Osteoblast (primary cell): ENCODE data around the genes RLIM, FGF16 and PABPC5.

DNA sequence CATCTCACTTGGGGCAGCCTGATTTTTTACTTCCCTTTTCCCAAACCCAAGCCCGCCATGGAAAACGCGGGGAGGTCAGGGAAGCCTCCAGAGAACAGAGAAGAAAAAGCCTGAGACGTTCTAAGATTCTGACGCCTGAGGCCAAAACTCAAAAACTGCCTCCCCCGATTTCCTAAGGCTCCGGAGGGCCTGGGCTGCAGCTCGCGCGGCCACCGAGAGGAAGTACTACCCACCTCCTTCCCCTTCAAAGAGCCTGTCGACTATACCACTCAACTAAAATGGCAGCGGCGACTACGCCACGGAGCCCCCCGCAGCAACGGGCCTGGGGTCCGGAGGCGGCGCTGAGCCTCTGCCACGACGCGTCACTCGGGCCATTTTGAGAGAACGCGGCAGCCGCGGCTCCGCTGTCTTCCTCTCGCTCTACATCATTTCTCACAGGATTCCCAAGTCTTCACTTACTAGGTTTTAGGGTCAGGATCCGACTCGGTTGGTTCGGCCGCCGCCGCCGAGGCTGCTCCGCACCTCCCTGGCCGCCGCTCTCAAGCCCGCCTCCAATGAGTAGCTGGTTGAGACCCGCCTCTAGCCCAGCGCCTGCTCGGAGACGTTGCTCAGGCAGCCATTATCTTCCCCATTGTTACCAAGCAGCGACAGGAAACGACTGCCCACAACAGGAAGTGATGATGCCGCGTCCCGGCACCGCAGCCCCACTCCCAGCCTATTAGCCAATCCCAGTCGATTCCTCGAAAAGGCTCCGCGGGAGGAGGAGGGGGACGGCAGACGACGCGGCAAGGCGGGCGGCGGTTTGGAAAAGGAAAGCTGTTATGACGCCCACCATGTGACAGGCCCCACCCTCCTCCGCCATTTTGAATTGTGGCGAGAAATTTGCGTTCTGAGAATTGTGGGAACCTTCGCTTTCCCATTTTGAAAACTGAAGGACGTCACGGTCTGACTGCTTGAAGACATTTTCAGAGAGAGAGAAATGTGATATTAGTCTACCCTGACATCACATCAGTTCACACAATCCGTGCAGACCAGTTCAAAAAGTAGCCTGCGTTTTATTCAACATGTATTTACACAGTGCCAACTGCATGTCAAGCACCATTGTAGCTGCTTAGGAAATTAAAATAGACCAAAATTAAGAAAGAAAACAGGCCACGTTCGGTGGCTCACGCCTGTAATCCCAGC is at the start of gene RLIM:
TSS of gene RLIM (minus strand) at position 662 of the 1,185 bp plus-strand sequence.
- CAGE, long polyA plus RNA = no peak
- RRBS = no CpG with 5 or more reads among the region's 75 CpGs

DNA sequence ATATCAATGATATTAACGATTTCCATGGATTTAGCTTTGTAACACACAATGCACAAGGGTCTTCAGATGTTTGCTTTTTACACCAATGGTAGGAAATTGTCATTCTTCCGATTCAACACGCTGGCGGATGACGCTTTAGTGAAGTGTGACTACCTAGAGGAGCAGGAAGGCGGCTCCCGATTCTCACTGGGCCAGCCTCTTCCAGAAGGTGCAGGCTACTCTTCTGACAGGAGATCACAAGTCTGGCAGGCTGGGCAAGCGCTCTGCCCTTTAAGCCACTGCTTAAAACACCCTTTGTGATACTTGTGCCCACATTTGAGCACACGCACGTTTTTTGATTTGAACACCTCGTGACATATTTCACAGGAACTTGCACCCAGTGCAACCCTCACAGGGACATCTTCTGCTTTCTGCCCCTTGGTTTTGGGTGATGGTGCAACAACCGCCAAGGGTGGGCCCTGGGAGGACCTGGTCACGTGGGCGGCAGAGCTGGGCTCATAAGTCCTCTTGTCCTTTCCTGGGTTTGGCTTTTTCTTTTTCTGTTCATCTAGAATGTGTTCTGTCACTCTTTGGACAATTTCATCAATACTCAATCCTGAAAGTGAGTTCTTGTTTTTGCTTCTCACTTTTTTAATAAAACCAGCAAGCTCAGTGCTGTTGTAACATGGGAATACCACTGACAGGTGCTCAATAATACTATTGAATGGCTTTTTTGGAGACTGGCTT is 44.2 kb downstream of the MAGEE2 start:
- CAGE, long polyA plus RNA = no peak
- RRBS = no CpG with 5 or more reads among the region's 14 CpGs

GRCh38 chrX:77446850-77447845 is at the start of gene FGF16:
Gene FGF16 (plus strand): TSS chrX:77447389.
- CAGE, long polyA plus RNA = no peak
- RRBS = no CpG with 5 or more reads among the region's 64 CpGs

DNA sequence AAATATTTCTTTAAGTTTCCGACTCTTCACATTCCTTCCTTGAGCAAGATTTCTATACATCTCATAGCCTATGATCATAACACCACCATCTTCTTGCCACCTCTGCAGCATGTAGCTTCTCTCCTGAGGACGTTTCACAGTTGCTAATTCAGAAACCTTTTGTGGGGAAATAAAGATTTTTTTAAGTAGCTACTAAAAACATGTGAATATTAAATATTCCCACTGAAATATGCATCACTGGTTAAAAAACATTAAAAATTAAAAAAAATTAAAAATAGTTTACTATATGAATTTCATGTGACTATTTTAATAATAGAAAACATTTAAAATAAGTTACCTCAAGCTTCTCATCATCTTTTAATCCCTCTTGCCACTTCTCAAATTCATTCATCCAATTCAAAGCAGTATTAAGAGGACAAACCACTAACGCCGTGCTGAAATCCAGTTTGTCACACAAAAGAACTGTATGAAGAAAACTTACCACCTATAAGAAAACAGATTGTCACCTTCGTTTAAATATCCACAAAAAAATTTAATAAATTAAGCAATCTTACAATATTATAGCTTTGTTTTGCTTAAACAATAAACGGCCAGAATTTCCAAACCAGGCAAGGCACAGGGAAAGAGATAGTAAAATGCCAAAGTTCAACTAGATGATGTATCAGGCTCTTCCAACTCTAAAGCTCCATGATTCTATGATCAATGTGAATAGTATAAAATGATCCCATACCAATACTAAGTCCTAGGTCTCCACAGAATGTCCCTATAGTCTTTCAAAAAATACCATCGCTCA is 152.6 kb downstream of the ATRX start:
- CAGE, long polyA plus RNA = no peak
- RRBS = no CpG with 5 or more reads among the region's 7 CpGs

DNA sequence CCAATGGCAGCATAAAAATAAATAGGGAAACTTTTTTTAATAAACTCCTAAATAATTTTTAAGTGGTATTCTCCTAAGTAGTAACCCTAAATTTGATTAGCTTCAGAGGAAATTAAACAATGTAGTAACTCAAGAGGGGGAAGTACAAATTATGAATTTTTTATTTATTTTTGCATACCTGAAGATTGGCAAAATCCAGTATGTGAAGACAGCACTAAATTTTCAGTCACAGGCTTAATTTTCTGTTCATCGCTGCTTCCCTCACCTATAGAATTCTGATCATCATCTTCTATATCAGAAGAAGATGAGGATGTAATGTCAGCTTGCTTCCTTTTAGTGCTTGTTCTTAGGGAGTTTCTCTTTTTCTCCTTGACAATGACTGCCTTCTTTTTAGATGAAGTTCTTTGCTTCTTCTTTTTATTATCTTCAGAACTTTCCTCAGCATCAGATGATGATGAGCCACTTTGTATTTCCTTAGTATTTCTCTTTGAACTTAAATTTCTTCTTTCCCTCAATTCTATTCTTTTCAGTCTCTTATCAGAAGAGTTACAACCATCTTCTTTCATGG is 104.6 kb downstream of the ATRX start:
- CAGE, long polyA plus RNA = no peak
- RRBS = no CpG with 5 or more reads among the region's 1 CpG

DNA sequence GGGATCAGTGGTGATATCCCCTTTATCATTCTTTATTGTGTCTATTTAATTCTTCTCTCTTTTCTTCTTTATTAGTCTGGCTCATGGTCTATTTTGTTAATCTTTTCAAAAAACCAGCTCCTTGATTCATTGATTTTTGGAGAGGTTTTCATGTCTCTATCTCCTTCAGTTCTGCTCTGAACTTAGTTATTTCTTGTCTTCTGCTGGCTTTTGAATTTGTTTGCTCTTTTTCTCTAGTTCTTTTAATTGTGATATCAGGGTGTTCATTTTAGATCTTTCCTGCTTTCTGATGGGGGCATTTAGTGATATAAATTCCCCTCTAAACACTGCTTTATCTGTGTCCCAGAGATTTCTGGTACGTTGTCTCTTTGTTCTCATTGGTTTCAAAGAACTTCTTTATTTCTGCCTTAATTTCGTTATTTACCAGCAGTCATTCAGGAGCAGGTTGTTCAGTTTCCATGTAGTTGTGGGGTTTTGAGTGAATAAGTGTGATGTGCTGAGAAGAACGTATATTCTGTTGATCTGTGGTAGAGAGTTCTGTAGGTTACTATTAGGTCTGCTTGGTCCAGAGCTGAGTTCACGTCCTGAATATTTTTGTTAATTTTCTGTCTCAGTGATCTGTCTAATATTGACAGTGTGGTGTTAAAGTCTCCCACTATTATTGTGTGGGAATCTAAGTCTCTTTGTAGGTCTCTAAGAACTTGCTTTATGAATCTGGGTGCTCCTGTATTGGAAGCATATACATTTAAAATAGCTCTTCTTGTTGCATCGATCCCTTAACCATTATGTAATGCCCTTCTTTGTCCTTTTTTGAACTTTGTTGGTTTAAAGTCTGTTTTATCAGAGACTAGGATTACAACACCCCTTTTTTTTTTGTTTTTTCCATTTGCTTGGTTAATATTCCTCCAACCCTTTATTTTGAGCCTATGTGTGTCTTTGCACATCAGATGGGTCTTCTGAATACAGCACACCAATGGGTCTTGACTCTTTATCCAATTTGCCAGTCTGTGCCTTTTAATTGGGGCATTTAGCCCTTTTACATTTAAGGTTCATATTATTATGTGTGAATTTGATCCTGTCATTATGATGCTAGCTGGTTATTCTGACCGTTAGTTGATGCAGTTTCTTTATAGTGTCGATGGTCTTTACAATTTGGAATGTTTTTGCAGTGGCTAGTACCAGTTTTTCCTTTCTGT is 32.3 kb downstream of the ATRX start:
- CAGE, long polyA plus RNA = no peak
- RRBS = no CpG with 5 or more reads among the region's 7 CpGs

- CAGE, long polyA plus RNA = no peak
- RRBS = no CpG with 5 or more reads among the region's 5 CpGs
Measured at GRCh38 chrX:78124554-78125395, 14.7 kb downstream of the TAF9B start.

- CAGE, long polyA plus RNA = no peak
- RRBS = no CpG with 5 or more reads among the region's 5 CpGs
Measured at GRCh38 chrX:78132957-78134074, 6.1 kb downstream of the TAF9B start.

DNA sequence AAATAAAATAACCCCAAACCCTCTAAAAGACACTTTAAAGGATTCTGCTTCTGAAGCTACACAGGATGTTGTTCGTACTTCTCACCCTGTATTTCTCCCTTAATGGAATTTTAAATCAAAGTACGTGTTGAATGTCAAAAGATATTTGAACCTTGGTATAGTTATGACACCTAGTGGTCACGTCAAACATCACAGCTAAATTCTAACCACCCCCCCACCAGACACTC is 62.7 kb upstream of the GPR174 start:
- CAGE, long polyA plus RNA = no peak
- RRBS = no CpG with 5 or more reads among the region's 3 CpGs

- CAGE, long polyA plus RNA = no peak
- RRBS = no CpG with 5 or more reads among the region's 33 CpGs
Measured at GRCh38 chrX:80808506-80809262, 993 bp downstream of the BRWD3 start.

DNA sequence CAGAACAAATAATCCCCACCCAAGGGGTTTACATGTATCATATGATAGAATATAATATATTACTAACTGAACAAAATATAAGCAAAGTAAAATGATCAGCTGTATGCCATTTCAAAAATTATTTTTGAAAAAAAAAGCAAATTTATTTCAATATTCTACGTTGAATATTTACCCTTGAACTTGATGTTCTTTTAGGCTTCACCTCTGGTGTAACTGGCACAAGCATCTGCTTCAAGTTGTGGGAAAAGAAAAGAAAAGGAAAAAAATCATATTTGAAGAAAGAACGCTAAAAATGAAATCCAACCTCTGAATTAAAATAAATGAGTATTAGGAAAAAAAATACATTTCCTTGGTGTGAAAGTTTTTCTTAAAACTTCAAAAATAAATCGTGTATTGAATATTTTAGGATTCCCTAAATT is 83.4 kb downstream of the HMGN5 start:
- CAGE, long polyA plus RNA = no peak
- RRBS = no CpG with 5 or more reads among the region's 3 CpGs

- CAGE, long polyA plus RNA = no peak
- RRBS = no CpG with 5 or more reads among the region's 2 CpGs
Measured at GRCh38 chrX:82757693-82758125, 750.4 kb upstream of the POU3F4 start.

- CAGE, long polyA plus RNA = no peak
- RRBS = 71% methylated on average over 5 of the region's 24 CpGs
Measured at GRCh38 chrX:84933885-84934288, 69.8 kb upstream of the APOOL start.

DNA sequence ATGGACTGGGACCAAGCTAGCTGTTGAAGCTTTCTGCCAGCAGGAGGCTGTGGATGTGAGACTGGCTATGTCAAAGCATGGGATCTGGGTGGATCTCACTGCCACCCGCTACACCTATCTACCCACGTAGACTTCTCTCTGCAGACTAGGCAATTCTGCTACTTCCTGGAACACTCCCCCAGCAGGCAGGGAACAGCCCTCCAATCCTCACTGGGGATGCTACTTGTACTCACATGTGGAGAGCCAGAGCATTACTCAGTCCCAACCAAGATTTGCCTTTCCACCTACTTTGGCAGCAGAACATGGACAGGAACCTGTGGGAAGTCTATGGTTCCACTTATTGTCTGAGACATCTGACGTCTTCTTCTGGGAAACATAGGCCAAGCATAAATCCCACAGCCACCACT is 383.5 kb upstream of the CPXCR1 start:
- CAGE, long polyA plus RNA = no peak
- RRBS = no CpG with 5 or more reads among the region's 3 CpGs

DNA sequence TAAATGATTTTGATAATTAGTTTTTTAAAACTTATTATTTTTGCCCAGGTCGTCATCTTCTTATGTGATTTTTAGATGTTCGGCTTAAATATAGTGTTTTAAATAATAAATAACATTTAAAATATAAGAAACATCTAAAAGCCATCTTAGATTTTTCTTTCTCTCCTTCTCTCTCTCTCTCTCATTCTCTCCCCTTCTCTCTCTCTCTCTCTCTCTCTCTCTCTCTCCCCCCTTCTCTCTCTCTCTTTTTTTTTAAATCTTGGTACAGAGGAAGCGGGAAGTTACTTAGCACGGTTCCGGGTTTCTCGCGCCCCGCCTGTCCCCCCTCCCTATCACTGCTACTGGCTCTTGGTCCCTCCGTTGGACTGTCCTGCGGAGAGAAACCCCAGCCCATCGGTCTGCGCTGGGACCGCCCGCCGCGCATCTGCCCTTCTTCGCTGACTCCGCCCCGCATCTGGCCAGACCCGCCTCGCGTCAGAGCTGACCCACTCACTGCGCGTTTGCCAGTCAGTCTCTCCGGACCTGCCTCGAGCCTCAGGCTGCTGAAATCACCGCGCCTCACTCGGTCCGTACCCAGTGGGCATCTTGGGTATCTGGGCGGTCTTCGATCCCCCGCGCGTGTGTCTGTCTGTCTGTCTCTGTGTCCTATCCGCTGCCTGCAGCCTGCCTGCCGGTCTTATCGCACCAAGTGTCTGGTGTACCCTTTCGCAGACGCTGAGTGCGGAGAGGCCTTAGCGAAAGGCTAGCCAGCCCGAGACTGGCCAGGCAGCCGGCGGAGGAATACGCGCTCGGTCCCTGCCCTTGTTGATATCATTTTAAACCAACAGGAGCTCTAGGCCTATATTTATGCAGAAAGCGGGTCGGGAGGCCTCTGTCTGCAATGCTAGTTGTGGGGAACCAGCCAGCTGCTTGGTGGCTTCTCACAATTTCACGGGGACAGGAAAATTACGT is at the start of gene PABPC5:
TSS of gene PABPC5 (plus strand) at position 510 of the 951 bp plus-strand sequence.
- CAGE, long polyA plus RNA = no peak
- RRBS = 6% methylated on average over 4 of the region's 52 CpGs

DNA sequence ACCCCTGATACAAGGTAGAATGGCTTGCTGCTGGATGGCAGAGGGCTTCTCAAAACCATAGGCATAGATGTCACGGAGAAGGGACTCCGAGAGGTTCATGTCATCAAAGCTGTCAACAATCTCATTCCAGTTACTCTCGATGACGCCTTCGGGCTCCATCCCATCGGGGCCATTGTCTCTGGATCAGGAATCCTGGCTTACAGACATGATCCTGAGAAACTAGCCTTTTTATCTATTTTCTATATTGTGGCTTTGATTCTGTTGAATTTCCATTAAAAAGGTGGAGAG is 335.0 kb downstream of the PCDH11X start:
- CAGE, long polyA plus RNA = no peak
- RRBS = no CpG with 5 or more reads among the region's 6 CpGs

GRCh38 chrX:97046640-97047034 is 162.9 kb downstream of the RPA4 start:
- CAGE, long polyA plus RNA = no peak
- RRBS = no CpG with 5 or more reads among the region's 2 CpGs

DNA sequence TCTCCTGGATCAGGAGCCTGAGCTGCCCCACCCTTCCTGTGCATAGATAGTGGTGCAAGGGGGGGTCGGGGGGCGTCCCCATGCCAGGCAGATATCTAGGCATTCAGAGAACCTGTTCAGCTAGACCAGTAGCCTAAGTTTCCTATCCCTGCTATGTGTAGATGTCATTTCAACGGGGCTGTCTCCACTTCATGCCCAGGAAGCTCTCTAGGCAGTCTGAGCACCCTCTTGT is 941.0 kb downstream of the PCDH19 start:
- CAGE, long polyA plus RNA = no peak
- RRBS = no CpG with 5 or more reads among the region's 3 CpGs

DNA sequence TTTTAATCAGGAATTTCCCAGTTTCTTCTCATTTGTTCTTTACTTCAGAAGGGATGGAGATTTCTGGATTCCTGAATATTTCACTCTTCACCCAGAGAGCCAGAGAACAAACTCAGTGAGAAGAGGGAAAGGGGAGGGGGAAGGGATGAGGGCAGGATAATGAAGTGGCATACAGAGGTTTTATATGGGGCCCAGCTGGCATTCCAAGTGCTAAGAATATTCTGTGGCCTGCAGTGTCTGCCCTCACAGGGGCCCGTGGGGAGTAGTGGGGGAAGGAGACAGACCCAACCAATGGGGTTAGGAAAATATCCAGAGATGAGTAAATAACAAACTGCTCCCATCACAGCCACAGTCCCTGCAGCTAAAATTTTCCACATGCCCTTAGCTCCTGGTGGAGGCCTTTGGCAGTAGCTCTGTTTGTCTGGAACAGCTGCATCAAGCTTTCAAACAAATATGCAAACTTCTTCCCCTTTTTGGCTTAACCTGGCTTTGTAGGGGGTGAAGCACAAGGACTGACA is 3.0 kb downstream of the SRPX2 start:
- CAGE, long polyA plus RNA = no peak
- RRBS = no CpG with 5 or more reads among the region's 1 CpG

DNA sequence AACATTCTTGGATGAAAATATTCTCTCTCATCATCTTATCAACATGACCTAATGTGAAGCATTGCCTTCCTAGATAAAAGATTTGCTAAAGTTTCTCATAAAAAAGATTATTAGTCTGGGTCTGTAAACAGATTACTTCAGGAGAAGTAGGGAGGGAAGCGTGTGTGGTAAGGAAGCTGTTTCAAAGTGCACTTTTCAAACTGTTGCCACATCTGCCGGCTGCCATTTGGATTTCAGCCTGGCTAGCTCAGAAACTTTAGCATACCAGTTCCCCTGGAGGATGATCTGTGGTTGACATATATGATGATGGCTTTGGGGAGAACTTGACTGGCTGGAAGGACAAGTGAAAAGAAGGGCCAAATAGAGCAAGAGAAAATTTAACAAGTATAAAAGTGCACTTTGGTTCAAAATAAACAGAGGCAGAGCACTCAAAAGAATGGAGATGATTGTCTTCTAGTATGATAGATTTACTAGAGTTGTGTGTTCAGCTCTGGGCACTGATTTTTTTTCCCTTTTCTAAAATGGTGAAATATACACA is 330 bp upstream of the NOX1 start:
- CAGE, long polyA plus RNA = no peak
- RRBS = no CpG with 5 or more reads among the region's 2 CpGs